ENCODE measurements around the genes TMEM94 and CASKIN2.

GRCh38 chr17:75044504-75045576 is 1.9 kb downstream of the ATP5PD start:
- RRBS = no CpG with 5 or more reads among the region's 20 CpGs

GRCh38 chr17:75063925-75064772 is 17.1 kb downstream of the KCTD2 start:
- RRBS = no CpG with 5 or more reads among the region's 17 CpGs

DNA sequence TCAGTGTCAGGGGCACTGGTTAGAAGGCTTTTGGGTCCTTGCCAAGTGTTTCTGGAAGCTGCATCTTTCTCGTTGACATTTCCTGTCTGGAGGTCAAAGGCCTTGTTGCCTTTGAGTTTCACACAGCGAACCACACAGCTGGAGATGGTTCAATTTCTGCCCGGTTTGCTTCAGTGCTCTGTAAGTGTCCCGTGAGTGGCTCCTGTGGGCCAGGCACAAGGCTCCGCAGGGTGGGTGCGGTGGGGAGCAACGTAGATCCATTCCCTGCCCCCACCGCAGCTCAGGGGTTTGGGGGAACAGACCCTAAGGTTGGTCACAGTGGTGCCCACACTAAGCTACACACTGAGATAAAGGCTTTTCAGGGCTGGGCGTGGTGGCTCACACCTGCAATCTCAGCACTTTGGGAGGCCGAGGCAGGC is 3.5 kb upstream of the SLC16A5 start:
- RRBS = no CpG with 5 or more reads among the region's 10 CpGs

- RRBS = 2% methylated on average over 7 of the region's 22 CpGs
These were observed 385 bp downstream of the NUP85 start for GRCh38 chr17:75205829-75206299.

DNA sequence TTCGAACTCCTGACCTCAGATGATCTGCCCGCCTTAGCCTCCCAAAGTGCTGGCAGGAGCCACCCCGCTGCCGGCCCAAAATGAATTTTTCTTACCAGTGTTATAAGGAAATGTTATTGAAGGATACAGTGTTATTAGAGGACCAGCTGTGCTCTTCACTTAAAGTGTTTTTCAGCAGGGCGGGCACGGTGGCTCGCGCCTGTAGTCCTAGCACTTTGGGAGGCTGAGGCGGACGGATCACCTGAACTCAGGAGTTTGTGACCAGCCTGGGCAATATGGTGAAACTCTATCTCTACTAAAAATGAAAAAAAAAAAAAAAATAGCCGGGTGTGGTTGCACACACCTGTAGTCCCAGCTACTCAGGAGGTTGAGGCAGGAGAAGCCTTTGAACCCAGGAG is 2.5 kb downstream of the NUP85 start:
- RRBS = no CpG with 5 or more reads among the region's 11 CpGs

DNA sequence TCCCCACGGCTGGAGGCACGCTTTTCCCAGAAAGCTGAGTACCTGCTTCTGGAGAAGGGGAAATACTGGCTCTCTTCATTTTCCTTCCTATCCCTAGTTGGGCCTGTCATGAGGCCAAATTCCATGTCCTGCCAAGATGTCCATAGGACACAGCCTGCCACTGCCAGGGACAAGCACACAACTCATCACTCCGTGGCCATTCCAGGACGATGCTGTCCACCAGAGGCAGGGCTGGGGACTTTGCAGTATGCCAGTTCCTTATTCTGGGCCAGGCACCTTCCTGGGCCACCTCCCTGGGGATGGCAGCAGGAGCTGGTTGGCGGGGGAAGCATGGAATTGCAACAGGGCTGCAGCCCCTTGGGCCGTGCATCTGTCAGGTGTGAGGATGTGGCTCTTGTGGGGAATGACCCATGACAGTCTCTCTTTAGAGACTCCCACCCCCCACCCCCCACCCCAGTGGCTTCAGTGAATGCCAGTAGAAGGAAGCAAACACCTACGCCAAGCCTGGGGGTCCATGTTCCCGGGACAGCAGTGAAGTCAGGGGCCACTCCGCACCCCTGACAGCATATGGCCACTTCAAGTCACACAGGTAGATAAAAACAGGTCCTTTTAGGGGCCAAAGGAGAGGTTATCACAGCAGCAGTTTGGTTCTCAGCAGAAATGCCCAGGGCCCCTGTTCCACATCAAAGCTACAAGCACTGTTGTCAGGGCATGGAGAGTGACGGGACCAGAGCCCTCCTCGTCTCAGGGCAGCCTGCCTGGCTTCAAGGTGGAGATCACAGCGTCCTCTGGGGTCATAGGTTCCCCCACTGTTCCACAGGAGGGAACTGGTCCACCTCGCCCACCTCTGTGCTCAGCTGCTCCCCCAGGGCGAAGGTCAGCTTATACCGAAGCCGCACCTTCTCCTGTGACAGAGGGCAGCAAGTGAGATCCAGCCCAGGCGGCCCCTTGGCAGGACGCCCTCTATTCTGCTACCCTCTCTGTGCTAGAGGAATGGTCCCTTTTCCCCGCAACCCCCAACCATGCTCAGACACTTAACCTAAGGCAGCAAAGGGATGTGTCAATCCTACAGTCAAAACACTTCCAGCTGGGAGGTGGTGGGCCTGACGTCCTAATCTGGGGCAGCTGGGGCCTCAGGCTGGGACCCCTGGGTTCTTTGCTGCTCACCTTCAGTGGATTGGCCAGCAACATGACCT is 23.5 kb downstream of the GGA3 start:
- RRBS = no CpG with 5 or more reads among the region's 20 CpGs

- RRBS = 100% methylated on average over 1 of the region's 34 CpGs
These were observed 21.5 kb downstream of the GGA3 start for GRCh38 chr17:75239568-75240710.

- RRBS = 3% methylated on average over 15 of the region's 48 CpGs
These were observed 628 bp downstream of the GGA3 start for GRCh38 chr17:75260509-75261447.

- RRBS = no CpG with 5 or more reads among the region's 19 CpGs
These were observed 3.1 kb downstream of the MIF4GD start for GRCh38 chr17:75267710-75268569.

- RRBS = 2% methylated on average over 17 of the region's 58 CpGs
These were observed 534 bp upstream of the SLC25A19 start for GRCh38 chr17:75289496-75290438.

DNA sequence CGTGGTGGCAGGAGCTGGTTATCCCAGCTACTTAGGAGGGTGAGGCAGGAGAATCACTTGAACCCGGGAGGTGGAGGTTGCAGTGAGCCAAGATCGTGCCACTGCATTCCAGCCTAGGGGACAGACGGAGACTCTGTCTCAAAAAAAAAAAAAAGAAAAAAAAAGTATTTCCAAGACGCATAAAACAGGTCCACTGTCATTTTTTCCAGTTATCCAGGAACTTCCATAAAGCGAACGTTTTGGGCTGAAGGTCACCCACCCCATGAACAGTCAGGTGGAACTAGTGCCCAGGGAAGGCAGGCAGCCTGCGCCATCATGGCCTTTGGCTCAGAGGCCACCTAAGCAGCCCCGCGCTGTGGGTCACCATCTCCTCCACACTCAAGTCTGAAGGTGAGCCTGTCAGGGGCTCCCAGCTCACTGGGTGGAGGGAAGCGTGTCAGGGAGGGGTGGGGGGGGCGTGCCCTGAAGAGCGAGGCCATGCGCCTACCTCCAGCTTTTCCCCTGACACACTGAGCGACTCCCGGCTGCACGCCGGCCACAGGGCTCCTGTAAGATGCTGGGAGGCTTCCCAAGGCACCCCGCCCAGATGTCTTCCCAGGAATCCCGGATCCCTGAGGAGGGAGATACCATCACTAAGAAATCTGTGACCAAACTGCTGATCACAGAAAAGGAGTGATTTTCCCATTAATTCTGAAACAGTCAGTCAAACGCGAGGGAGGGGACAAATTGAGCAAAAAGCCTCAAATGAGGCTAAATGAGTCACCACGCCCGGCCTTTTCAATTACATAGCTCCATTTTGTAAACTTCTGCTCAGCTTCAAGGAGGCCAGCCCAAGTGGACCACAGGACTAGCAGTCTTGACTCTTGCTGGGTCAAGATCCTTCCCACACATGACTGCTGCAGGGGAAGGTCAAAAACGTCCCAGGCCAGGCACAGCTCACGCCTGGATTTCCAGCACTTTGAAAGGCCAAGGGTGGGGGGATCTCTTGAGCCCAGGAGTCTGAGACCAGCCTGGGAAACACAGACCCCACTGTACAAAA is 26.4 kb upstream of the SLC25A19 start:
- RRBS = 54% methylated on average over 3 of the region's 26 CpGs

DNA sequence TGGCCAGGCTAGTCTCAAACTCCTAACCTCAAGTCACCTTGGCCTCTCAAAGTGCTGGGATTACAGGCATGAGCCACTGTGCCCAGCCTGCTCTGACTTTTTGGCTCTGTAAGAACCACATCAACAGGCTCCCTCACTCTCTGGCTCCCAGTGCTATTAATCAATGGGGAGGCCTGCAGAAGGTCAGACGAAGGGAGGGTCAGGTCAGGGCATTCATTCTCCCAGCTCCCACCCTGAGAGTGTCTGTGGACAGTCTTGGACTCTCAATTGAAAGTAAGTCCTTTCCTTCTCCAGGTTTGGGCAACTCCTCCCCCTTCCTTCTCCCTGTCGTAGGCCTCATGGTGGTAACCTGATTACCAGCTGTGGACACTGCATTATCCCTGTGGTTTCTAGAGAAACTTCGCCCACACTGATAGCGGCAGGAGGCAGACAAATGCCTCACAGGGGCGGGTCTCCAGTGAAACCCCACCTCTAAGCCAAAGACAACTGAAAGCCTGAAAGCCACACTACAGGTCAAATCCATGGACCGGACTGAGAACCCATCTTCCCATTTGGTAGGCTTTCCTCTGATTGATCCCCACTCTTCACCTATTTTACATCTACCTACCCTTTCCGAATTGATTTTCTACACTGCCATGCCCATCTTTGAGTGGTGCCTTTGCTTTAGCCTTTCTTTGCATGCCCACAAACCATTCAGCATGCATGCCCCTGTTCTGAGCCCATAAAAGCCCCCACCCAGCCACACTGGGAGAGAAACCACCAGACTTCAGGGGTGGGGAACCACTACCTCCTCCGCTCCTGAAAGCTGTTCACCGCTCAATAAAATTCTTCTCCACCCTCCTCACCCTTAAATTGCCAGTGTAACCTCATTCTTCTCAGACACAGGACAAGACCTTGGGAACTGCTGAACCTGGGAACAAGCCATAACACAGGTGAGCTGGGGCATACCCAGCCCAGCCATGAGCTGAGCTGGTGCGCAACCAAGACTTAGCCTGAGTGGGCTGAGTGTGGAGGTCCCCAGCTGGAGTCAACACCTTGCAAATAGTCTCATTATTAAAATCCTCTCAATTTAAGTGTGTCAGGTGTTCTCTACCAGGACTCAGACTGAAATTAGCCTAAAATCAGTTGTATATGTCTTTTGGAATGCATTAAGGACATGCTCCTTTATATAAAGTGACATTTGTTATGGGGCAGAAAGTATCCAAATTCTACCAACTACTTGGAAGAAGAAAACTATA is 58.0 kb upstream of the SLC25A19 start:
- RRBS = no CpG with 5 or more reads among the region's 10 CpGs

- RRBS = 3% methylated on average over 4 of the region's 6 CpGs
These were observed 461 bp upstream of the GRB2 start for GRCh38 chr17:75405948-75406329.

DNA sequence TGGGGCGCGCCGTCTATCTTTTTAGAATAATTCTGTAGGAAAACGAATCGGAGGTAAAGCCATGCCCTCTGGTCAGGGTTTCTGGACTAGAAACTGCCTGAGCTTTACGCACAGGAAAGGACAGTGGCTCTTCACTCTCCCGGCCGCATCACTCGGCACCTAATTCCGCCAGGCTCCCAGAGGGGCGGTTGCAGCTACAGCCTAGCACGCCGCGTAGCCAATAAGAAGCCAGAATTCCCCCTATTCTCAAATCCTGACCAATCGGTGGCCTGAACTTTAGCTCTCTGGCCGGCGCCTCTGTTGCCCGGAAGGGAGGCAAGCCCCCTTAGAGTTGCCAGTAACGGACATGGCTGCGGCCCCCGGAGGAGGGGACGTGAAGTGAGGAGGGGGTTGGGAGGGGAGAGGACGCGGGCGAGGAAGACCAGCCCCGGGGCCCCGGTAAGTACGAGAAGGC is at the start of gene TMEM94:
Gene TMEM94 (plus strand): TSS at position 322 of the 454 bp plus-strand sequence.
- RRBS = 2% methylated on average over 9 of the region's 28 CpGs

GRCh38 chr17:75456768-75457649 is 574 bp downstream of the TMEM94 start:
- RRBS = 4% methylated on average over 6 of the region's 48 CpGs

- RRBS = 3% methylated on average over 39 of the region's 89 CpGs
These were observed at the start of gene CASKIN2 for GRCh38 chr17:75515196-75516030. TSS of gene CASKIN2 (minus strand) at chr17:75515537.

GRCh38 chr17:75518203-75518582 is 1.9 kb downstream of the TSEN54 start:
- RRBS = no CpG with 5 or more reads among the region's 2 CpGs

DNA sequence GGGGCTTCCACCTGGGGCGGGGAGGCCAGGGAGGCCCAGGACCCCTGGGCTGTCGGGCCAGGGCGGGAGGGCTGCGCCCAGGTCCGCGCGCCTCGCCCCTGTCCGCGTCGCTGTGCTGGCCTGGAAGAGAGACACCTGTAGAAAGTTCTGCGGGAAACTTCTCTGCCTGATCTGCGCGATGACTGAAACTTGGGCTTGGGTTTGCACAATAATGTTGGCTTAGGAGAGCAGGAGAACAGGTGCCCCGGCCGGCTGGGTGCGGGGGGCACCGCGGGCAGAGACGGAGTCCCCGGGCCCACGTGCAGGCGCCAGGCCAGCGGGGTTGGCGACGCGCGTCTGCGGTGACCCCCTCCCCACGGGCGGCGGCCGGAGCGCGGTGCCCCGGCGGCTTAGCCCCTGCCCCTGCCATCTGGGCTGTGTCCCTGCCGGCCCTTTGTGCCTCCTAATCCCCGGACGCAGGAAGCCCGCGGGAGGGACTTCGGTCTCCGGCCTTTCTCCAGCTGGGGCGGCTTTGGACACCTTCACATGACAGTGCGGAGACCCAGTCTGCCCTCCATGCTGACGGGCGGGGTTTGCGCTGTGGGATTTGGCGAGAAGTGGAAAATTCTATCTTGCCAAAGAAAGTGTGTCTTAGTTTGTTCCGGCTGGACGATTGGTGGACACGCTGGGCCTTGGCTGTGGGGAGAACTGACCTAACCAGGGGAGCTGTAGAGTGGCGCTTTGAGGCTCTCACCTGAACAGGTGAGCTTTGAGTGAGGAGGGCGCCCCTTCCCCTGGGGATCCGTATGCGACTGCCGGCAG is 571 bp downstream of the LLGL2 start:
- RRBS = 2% methylated on average over 23 of the region's 58 CpGs

DNA sequence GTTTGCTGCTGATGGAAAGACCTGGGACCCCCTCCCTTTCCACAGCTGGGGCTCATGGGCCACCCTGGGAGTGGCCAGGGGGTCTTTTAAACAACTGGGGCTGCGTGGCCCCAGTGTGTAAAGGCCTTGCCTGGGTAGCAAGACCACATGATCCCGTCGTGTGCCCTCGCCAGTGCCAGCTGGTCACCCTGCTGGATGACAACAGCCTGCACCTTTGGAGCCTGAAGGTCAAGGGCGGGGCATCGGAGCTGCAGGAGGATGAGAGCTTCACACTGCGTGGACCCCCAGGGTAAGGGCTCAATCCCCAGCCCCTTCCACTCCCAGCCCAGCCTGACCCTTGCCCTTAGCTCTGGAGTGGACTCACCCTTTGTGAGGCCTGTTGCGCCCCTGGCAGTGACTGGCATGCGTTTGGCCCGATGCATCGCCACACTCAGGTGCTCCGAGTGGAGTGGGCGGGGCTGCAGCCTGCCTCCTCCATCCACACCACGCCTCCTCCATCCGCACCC is 29.2 kb upstream of the MYO15B start:
- RRBS = no CpG with 5 or more reads among the region's 15 CpGs

DNA sequence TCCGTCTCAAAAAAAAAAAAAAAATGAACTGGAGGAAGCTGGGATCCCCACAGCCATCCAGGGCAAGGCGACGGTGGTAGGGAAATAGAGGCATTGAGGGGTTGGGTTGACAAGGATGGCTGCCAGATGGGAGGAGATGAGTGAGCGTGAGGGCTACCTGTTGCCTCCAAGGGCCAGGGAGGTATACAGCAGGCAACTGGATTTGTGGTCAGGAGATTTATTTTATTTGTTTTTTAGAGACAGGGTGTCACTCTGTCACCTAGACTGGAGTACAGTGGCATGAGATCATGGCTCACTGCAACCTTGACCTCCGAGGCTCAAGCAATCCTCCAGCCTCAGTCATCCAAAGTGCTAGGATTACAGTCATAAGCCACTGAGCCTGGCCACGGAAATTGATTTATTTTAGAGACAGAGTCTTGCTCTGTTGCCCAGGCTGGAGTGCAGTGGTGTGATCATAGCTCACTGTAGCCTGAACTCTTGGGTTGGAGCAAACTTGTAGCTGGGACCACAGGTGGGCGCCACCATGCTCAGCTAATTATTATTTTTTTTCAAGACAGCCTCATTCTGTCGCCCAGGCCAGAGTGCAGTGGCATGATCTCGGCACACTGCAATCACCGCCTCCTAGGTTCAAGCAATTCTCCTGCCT is 9.8 kb upstream of the MYO15B start:
- RRBS = no CpG with 5 or more reads among the region's 10 CpGs